ENCODE data around the genes TUBGCP3 and MCF2L.

GRCh38 chr13:112103728-112104301, 36.9 kb downstream of the SOX1 start:
- PRO-cap = no peak
- RAMPAGE, long total RNA = no peak

- PRO-cap = no peak
- RAMPAGE, long total RNA = no peak
Observed at GRCh38 chr13:112228244-112228478, 148.0 kb upstream of the SPACA7 start.

DNA sequence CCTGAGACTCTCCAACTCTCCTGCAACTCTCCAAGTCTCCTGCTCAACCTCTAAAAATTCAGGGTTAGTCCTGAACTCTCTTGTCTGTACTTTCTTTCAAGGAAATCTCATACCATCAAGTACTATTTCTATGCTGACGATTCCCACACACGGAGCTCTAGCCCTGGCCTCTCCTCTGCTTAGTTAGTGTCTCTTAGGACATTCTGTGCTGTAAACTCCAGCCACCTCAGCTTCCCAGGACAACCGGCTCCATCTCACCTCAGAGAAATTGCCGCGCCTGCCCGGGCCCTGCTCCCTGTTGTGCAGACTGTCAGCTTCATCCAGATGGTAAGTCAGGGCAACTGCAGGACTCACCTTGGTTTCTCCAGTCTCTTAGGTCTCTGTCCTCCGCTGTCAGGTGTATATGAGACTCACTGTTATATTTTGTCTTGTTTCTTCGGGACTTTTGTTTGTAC, 98.7 kb downstream of the SPACA7 start:
- PRO-cap = no peak
- RAMPAGE, long total RNA = no peak

DNA sequence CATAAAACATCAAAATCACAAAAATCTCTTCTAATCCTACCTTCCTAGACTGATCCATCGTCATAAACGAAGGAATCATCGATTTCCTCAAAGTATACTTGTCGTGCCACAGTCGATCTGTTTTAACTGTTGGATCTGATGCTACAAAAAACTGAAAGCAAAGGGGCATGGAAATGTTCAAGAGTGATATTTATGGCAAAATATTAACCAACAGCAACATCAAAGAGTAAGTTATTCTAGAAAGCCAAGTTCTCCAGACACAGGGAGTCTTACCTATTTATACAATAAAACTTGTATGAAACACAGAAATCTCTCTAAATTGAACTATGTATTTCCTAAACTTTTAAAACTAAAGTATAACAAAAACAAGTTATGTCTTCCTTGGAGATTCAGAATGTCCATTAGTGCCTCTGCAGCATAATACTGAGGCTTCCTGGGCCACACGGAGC, 60.6 kb downstream of the TUBGCP3 start:
- PRO-cap = no peak
- RAMPAGE, long total RNA = start-site peak on the minus strand centred at position 134 of the sequence, 157 bp wide, 13 reads

DNA sequence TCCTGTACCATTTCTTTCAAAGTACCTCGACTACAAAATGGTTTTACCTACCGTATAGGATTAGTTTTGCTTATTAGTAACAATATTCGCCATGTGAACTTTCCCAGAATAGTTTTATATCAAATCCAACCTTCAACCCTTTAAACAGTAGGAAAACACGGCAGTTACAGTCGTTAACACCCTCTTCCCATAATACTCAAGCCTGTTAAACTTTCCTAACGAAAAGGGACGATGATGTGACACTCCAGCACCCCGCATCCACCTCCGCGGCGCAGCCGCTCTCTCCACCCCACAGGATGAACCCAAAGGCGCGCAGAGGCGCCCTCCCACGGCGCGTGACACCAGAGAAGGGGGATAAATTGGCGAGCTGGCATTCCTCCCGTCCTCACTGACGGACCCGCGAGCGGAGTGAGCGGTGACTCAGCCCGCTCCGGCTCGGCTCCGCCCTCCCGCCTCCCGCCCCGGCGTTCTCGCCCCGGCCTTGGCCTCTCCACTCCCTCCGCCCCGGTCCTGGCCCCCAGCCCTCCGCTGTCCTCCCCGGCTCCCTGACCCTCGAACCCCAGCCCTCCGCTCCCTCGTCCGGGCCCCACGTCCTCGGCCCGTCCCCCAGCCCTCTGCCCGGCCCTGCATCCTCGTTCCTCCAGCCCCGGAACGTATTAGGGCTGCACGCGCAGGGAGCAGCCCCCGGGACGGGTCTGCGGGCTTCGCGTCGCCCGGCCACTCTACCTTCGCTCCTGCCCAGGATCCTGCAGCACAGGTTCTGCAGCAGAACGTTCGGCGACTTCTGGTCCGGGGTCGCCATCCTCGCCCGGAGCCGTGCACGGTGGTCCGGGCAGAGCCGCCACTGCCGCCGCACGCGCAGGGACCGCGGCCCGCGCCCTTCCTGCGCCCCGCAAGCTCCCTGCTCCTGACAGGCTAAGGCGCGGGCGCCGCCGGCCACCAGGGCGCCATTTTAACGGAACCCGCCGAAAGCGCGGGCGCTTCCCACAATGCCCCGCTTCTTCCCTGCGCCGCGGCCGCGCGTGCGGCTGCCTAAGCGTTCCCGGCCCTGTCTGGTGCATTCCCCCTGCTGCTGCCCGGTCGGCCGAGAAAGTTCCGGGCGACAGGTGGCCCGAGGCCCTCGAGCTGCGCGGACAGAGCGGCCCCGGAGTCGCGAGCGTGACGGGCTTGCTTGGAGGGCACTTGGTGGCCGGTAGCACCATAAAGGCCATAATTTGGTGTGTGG, at the start of gene TUBGCP3:
TSS of gene TUBGCP3 (minus strand) at position 975 of the 1,225 bp plus-strand sequence.
- PRO-cap = bidirectional peak, plus-strand start at position 385 of the sequence, minus-strand start at position 390 of the sequence; bidirectional peak, plus-strand start at position 1,060 of the sequence, minus-strand start at position 954 of the sequence
- RAMPAGE, long total RNA = no peak

- PRO-cap = no peak
- RAMPAGE, long total RNA = no peak
Observed at GRCh38 chr13:112638285-112638778, 50.4 kb upstream of the TUBGCP3 start.

GRCh38 chr13:112685882-112686329, 3.9 kb upstream of the ATP11A start:
- PRO-cap = no peak
- RAMPAGE, long total RNA = no peak

DNA sequence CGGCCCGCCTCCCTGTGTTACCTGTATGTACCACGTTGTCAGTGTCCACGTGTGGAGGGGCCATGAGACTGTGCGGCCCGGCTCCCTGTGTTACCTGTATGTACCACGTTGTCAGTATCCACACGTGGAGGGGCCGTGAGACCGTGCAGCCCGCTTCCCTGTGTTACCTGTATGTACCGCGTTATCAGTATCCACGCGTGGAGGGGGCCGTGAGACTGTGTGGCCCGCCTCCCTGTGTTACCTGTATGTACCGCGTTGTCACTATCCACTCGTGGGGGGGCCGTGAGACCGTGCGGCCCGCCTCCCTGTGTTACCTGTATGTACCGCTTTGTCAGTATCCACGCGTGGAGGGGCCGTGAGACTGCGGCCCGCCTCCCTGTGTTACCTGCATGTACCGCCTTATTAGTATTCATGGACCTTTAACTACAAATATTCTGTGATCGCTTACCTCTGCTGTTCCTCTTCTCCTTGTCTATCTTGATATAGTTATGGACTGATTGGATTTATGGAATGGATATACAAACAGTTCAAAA, 38.6 kb downstream of the ATP11A start:
- PRO-cap = no peak
- RAMPAGE, long total RNA = no peak

- PRO-cap = no peak
- RAMPAGE, long total RNA = start-site peak on the plus strand at chr13:112771082-112771187, 5 reads
Observed at GRCh38 chr13:112770712-112771266, 81.0 kb downstream of the ATP11A start.

- PRO-cap = no peak
- RAMPAGE, long total RNA = no peak
Observed at GRCh38 chr13:112771436-112771955, 81.7 kb downstream of the ATP11A start.

- PRO-cap = no peak
- RAMPAGE, long total RNA = start-site peak on the plus strand at chr13:112862392-112862575, 18 reads
Observed at GRCh38 chr13:112861936-112862555, 107.0 kb upstream of the MCF2L start.

DNA sequence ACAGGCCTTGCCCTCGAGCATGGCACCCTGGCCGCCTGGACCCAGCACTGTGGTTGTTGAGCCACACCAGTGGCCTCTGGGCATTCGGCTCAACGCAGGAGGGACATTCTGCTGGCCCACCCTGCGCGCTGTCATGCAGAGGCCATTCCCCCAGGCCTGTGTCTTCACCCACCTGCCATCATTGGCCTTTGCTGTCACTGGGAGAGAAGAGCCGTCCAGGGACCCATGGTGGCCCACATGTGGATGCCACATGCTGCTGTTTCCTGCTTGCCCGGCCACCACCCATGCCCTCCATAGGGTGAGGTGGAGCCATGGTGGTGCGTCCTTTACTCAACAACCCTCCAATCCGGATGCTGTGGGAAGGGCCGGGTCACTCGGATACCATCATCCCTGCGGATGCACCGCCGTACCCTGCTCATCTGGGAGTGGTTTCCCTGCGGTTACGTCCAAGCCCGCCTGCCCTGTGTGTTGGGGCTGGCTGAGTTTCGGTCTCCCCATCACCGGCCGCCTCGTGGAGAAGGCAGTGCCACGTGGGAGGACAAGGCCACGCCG, 86.8 kb upstream of the MCF2L start:
- PRO-cap = no peak
- RAMPAGE, long total RNA = no peak

- PRO-cap = no peak
- RAMPAGE, long total RNA = no peak
Observed at GRCh38 chr13:112884189-112884765, 84.7 kb upstream of the MCF2L start.

DNA sequence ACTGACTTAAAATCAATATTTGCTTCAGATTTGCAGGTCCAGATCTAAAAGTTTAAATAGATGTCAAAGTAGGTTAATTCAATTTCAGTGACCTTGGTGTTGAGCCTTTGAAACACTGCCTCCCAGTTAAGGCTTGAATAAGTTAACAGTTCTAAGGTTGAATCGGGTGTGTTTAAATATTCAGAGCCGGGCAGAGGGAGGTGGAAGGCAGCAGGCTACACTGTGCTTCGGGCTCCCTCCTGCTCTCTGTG, 17.1 kb upstream of the MCF2L start:
- PRO-cap = no peak
- RAMPAGE, long total RNA = no peak

DNA sequence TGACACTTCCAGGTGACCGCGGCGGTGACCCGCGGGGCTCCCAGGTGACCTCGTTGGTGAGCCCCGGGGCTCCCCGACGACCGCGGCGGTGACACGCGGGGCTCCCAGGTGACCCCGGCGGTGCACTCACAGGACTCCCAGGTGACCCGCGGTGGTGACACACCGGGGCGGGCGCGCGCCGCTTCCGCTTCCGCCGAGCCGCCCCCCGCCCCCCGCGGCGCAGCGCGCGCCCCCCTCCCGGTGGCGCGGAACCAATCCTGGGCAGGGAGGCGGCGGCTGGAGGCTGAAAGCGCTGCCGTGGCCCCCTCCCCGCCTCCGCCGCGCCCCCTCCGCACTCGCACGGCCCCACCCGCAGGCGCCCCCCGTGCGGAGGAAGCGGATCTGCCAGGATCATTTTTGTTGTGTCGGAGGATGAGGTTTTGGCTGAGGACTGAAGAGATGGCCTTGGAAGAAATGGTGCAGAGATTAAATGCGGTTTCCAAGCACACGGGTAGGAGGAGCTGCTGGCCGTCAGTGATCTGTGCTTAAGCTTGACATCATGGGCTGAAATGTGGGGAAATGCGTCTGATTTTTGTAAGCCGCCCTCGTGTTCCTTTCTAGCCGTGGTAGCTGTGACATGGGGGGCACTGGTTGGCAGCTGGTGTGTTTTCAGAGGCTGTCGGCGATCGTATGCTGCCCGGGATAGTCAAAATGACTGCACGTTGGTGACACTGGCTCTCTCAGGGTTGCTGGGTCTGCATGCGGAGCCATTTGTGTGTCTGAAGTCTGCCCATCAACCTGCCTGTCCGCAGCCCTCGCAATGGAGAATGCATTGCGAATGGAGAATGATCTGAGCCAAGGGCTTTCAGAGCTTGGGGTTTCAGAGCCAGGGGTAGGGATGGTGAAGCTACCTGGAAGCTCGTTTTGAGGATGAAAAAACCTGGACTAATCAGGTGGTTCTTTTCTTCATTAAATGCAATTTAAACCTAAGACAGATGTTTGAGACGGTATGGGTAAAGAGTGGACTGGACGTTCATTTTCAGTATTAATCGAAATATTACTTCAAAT, at the start of gene MCF2L:
TSS of gene MCF2L (plus strand) at position 246 of the 1,047 bp plus-strand sequence.
- PRO-cap = bidirectional peak, plus-strand start at position 254 of the sequence, minus-strand start at position 128 of the sequence
- RAMPAGE, long total RNA = start-site peak on the plus strand centred at position 266 of the sequence, 59 bp wide, 17 reads; start-site peak on the plus strand centred at position 391 of the sequence, 75 bp wide, 13 reads

- PRO-cap = no peak
- RAMPAGE, long total RNA = no peak
Observed at GRCh38 chr13:112980304-112980782, 11.3 kb downstream of the MCF2L start.

GRCh38 chr13:112993928-112994703, 25.1 kb downstream of the MCF2L start:
- PRO-cap = no peak
- RAMPAGE, long total RNA = no peak

- PRO-cap = no peak
- RAMPAGE, long total RNA = no peak
Observed at GRCh38 chr13:113023157-113023516, 54.1 kb downstream of the MCF2L start.

GRCh38 chr13:113030539-113031502, 61.8 kb downstream of the MCF2L start:
- PRO-cap = no peak
- RAMPAGE, long total RNA = no peak

DNA sequence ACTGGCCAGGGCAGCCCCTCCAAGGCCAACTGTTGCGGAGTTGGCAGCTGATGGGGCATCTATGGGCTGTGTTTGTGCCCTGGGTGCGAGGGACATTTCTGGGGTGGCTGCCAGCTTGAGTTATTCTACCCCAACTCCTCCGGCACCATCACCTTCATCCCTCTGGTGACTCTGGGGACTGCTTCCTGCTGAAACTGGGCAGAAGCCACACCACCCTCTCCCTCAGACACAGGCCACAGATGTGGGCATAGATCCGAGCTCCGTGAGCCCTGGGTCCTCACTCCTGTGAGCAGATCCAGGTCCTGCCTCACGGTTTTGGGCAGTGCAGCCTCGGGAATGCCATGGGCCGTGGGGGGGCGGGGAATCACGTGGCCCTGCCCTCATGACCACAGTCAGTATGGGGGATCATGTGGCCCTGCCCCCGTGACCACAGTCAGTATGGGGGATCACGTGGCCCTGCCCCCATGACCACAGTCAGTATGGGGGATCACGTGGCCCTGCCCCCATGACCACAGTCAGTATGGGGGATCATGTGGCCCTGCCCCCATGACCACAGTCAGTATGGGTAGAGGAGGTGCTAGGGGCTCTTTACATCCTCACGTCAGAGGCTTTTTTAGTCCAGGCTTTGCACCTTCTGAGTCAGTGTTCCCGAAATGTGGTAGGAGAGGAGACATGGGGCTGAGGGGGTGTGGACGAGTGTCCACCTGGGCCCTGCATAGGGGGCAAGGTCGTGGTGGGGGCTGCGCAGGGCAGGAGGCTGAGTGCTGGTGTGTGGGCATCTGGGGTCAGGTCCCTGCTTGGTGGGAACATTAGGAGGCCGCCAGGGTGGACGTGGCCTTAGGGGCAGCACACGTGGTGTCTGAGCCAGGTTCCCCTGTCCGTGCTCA, 64.3 kb upstream of the F7 start:
- PRO-cap = bidirectional peak, plus-strand start at position 642 of the sequence, minus-strand start at position 338 of the sequence
- RAMPAGE, long total RNA = no peak